ENCODE results near the genes GJA3, GJB6 and CRYL1.

DNA sequence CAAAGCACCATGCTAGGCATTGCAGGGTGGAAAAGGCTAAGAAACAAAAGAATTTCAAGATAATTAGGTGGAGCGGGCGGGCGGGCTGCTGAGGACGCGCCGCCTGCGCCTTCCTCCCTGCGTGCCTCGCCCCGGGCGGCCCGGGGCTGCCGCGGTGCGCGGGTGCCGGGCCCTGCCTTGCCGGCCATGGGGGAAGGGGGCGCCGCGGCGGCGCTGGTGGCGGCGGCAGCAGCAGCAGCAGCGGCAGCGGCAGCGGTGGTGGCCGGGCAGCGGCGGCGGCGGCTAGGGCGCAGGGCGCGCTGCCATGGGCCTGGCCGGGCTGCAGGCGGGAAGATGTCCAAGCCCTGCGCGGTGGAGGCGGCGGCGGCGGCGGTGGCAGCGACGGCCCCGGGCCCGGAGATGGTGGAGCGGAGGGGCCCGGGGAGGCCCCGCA, 884.2 kb downstream of the TUBA3C start:
- CAGE, long polyA plus RNA: no peak
- RRBS: no CpG with 5 or more reads among the region's 52 CpGs

DNA sequence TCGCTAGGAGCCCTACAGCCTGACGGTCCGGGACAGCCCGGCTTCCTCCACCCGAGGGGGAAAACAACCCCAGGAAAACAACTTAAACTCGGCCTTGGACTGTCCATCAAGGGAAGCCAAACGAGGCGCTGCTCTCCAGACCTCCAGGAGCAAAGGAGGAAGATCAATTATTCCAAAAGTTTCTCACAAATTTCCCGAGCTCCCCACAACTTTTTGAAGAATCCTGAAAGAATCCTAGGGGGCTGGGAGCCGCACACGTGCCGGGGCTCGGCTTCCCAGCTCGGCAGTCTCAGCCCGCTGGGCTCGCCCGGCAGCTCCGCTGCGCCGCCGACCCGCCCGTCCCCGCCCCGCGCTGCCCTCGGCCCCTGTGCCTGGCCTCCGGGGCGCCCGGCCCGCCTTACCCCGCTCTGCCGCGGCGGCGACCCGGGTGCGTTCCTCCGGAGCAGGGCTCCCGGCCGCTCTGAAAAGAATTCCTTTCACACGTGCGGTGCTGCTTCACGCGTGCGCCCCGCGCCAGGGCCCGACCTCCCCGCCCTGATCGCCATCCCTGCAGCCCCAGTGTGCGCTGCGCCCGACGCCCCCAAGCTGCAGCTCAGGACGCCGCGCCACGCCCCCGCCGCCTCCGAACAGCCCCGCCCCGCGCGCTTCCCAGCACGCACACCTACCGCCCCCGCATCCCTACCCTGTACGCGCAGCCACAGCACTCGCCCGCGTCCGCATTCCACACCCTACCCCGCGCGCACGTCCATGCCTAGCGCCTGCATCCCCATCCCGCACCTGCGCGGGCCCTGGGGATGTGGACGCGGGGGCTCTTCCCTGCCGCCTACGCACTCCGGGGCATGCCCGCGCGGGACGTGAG, at the start of gene GJA3:
Gene GJA3 (minus strand): TSS at position 564 of the 859 bp plus-strand sequence.
- CAGE, long polyA plus RNA: no peak
- RRBS: 2% methylated on average over 24 of the region's 92 CpGs

DNA sequence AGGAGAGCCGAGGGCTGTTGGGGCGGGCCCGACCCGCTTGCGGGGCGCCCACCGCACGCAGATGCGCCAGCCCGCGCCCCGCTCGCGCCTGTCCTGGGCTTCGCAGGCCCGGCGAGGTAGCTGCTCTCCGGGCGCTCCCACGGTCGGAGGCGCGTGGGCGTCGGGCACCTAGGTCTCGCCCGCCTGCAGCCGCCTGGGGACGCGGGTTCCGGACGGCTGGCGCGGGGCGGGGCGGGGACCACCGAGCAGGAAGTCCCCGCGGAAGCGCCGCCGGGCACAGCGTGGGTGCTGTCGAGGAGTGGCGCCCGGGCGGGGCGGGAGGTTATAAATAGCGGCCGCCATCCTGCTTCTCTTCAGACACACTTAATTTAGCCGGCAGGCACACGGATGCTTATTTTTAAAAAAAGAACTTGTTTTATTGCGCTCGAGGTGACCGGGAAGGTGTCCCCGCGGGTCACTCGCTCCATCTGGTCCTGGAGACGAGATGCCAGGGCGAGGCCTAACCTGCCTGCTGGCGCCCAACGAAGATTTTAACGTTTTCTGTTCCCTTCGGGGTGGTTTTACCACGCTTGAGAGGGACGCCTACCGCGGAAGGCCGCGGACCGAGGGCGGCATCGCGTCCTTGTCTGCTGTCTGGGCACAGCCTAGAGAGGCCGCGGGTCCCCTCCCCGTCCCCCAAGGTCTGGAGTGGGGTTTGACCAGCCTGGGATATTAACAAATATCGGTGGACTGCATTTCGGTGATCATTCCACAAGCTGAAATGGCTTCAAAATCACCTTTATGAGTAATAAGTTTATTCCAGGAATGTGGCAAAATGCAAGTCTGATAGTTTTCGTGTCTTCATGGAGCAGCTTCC, 724 bp upstream of the GJA3 start:
- CAGE, long polyA plus RNA: no peak
- RRBS: 3% methylated on average over 34 of the region's 80 CpGs

GRCh38 chr13:20231778-20232646, at the start of gene GJB6:
GJB6 (minus strand) TSS chr13:20232319.
- CAGE, long polyA plus RNA: no peak
- RRBS: 6% methylated on average over 42 of the region's 92 CpGs

GRCh38 chr13:20247367-20247566, 15.1 kb upstream of the GJB6 start:
- CAGE, long polyA plus RNA: no peak
- RRBS: no CpG with 5 or more reads among the region's 5 CpGs

DNA sequence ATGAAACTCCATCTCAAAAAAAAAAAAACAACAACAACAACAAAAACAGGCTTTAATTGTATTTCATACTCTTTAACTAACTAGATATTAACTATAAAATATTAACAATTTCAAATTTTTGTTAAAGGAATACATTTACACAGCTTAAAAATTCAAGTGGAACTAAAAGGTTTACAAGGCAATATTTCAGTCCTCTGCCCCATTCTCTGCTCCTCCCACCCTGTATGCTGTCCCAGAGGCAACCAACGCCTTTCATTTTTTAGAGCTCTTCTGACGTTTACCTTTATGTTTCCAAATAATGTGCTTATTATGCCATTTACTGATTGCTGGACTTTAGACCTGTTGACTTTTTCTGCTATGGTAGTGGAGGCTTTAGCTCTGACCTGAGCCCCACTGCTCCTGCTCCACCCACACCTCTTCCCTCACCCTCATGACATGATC, 31.1 kb upstream of the GJB6 start:
- CAGE, long polyA plus RNA: no peak
- RRBS: no CpG with 5 or more reads among the region's 2 CpGs

DNA sequence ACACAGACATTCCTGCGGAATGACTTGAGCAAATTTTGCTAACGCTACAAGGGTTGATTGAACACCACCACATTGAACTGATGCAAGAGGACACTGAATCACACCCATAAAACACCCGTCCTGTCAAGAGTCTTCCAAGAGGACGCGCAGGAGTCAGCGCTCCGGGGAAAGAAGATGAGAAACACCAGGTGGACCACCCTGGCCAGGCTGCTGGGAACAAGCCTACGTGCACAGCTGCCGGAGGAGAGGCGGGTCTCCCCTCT, 105.6 kb downstream of the CRYL1 start:
- CAGE, long polyA plus RNA: no peak
- RRBS: under 1% methylated on average over 3 of the region's 10 CpGs

- CAGE, long polyA plus RNA: no peak
- RRBS: no CpG with 5 or more reads among the region's 2 CpGs
These were observed 64.3 kb downstream of the CRYL1 start for GRCh38 chr13:20461395-20461786.

GRCh38 chr13:20480519-20481020, 45.1 kb downstream of the CRYL1 start:
- CAGE, long polyA plus RNA: no peak
- RRBS: no CpG with 5 or more reads among the region's 6 CpGs

GRCh38 chr13:20525682-20526732, at the start of gene CRYL1:
CRYL1 (minus strand) TSS chr13:20525857.
- CAGE, long polyA plus RNA: start-site peak on the minus strand at chr13:20525817-20525850, 57 and 94 reads in 2 replicates
- RRBS: 1% methylated on average over 37 of the region's 80 CpGs

DNA sequence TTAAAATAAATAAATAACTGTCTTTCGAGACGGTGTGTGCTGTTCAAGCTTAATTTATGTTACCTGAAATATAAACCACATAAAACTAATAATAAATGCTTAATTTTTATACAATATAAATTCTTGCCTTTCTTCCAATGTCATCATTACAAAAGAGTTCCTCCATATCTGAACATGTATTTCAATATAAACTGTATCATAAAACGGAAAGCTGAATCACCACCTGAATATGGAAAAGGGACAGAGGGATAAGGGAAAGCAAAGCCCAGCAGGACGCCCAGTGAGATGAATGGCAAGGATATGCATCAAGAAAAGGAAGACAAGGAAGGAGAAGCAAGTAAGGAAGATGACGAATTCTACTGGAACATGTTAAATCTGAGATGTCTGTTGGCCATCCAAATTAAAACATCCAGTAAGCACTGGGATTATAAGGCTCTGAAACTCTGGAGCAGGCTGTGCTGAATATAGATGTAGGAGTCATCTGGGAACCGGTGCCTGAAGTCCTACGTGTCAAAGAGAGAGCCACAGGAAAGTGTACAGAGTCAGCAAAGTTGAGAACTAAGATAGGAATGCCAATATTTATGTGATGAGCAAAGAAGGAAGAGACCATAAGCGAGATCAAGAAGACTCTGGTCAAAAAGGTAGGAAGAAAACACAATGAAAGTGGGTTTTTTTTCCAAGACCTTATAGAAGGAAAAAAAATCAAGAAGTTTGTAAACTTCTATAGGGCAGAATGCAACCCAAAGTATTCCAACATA, 50.9 kb upstream of the EEF1AKMT1 start:
- CAGE, long polyA plus RNA: no peak
- RRBS: no CpG with 5 or more reads among the region's 8 CpGs

GRCh38 chr13:20997616-20998148, 63.7 kb downstream of the LATS2 start:
- CAGE, long polyA plus RNA: no peak
- RRBS: no CpG with 5 or more reads among the region's 9 CpGs

DNA sequence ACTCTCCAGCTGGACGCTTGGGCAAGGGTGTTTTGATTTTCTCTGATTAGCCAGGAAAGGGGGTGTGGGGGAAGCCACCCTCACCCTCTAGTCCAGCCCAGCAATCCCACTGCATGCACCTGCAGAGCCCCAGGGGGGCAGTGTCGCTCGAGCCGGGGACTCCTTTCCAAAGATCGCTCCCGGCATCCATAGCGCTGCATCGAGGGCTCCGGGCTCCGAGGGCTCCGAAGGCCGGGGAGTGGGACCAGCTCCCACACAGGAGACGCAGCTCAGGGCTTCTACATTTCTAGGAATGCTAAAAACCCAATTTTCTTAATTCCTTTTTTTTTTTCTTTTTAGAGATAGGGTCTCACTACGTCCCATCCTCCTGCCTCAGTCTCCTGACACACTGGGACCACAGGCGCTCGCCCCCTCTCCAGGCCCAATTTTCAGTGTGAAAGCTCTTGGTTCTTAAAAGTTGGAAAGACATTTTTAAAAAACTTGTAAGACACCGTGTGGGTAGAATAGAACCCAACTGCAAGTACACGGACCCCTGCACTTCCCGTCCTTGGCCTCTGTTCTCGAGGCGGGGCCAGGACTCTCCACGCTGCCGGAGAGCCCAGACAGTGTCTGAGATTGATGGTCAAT, 38.3 kb downstream of the LATS2 start:
- CAGE, long polyA plus RNA: no peak
- RRBS: no CpG with 5 or more reads among the region's 23 CpGs

DNA sequence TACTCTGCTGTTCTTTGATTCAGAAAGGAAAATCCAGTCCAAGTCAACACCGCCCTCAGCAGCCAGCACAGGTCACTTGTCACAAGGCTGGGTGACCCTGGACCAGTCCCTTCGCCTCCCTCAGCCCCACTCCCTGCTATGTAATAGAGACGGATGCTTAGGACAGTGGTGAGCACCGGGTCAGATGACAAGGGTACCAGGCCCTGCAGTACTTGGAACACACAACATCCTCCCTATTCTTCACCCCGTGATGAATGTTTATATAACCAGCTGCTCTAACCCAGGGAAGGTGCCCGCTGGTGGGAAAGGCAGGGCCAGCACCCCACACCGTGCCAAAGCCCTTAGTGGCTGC, 14.3 kb downstream of the LATS2 start:
- CAGE, long polyA plus RNA: no peak
- RRBS: no CpG with 5 or more reads among the region's 7 CpGs

DNA sequence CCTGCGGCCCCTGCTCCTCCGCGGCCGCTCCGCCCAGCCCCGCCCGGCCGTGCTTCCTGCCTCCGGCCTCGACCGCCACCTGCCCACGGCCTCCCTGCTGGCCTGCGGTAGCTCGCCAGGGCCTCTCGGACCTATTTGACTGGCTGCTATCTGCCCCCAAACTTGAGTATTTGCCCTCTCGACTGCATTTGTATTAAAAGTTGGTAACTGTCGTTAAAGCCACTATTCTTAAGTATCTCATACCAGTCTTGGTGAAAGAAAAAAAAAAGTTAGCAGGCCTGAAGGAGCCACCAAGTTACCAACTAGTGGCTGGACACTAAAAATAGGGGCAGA, 221 bp upstream of the LATS2 start:
- CAGE, long polyA plus RNA: no peak
- RRBS: 1% methylated on average over 7 of the region's 17 CpGs

GRCh38 chr13:21143769-21143968, 3.8 kb downstream of the SAP18 start:
- CAGE, long polyA plus RNA: no peak
- RRBS: no CpG with 5 or more reads among the region's 1 CpG

DNA sequence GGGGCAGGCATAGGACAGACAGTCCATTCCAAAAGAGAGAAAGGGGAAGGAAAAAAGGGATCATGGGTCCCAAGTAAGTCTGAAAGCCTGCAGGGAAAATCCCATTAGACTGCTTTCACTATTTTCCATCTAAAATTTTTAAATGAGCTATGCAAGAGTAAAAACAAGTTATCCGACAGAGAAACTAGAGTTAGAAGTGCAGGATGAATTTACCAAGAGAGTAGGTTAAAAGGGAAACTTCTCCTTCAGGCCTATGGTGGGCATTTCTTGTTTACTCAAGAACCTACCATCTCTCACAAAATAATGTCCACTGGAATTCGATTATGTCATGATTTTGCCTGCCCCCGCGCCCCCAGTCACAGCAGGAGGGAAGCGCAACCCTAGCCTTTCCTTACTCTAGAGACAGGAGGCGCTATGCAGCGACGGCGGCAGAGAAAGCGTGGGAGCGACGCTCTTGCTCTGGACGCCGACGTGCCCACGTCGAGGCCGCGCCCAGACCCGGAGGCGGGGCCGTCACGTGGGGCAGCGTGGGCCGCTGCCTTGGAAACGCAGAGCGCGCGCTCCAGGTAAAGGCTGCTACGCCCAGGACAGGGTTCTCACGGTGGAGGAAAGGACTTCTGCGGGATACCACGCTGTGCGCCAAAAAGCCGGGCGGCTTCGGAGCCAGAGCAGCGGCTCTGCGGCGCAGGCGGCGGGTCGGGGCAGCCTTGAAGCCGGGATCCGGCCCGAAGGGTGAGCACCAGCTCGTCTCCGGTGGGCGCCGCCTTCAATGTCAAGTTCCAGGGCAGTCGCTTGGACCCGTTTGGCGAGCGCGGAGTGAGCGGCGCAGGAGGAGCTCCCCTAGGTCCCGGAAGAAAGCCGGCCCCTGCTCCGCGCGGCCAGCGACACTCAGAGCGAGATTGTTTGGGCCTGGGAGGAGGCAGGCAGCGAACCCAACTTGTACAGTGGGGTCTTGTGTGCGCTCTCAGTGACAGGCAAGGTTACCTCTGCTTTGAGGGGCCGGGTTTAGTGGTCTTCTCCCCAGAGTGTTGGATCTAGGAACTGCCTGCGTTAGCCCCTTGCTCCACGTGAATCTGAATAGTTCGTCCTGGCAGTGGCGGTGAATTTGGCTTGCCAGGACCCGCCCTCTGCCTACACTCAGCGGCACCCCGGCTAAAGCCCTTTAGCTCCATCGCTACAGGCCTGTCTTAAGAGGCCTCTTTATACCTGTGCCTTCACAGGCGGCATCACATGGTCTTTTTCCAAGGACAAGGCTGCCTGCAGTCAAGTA, 121.6 kb downstream of the MRPL57 start:
- CAGE, long polyA plus RNA: no peak
- RRBS: under 1% methylated on average over 16 of the region's 76 CpGs

DNA sequence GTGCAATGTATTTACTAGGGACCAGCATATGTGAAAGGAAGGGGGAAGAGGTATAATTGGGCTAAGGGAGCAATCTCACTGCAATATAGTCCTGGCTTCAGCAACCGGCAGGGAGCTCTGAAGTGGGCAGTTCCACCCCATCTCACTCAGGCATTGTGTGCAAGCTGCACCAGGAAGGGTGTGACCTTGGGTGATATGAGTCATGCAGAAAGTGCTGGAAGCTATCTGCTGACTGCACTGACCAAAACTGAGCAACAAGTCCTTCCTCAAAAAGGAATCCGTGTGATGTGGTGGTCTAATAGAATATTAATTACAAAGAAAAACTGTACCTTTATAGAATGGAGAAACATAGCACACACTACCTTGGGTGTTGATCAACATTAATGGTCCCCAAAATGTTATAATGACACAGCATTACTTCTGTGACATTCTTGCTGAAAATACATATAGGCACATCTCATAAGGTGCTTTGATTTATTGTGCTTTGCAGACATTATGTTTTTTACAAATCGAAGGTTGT, 23.2 kb downstream of the ZDHHC20 start:
- CAGE, long polyA plus RNA: no peak
- RRBS: no CpG with 5 or more reads among the region's 3 CpGs

DNA sequence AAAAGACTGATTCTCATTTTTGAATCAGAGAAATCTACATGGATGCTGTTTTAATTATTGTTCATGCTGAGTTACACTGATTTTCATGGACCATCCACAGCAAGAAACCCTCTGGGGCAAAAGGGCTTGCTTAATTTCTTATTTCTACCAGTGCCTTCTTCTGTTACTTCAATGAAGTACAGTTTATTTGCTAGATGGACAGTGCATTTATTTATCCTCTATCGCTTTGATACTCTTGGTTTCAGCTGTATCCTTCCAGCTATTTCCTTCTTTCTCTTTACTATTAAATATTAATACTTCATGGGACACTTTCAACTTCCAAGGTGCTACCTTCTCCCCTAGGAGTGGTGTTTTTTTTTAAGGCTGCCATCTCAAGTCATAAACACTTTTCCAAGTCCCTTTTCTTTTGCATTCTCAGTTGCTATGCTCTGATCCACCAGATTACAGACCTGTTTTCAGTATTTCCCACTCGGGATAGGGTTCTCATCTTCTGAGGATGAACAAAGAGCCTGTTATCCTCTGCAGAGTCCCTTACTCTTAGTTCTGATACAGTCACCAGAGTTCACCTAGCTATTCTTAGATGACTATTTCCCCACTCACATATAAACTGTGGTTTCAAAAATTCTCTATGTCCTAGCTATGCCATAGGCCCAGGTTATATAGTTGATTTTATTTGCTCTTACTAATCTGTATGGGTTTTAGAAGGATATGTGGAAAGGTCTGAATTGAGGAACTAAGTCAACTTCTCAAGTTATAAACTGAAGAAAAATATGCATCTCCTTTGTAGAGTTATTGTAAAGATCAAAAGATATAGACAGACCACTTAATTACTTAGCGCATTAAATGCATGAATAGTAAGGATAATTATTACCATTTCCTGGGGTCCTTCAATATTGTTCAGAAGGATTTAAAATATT, 16.0 kb downstream of the ZDHHC20 start:
- CAGE, long polyA plus RNA: no peak
- RRBS: no CpG with 5 or more reads among the region's 3 CpGs

DNA sequence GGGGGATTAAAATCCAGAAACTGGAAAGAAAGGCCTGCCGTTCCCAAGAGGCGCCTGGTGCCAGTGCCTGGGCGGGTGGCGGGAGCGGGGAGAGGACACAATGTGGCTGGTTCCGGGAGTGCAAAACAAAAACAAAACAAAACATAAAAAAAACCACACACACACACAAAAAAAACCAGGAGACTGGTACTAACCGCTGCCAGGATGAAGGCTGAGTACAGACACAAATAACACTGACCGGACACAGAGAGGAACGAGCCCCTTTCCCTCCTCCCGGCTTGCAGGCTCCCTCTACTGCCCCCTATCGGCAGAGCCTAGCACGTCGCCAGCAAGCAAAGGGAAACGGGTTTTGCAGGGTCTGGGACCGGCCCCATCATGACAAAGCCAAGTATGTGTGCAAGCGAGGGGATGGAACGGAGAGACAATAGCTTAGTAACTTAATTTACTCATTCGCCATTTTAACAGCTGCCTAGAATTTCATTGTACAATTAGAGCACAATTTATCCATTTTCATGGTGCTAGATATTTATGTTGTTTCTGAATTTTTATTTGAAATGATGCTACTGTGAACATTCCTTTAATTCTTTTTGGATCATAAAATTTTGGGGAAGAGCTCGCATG, 17.9 kb upstream of the ZDHHC20 start:
- CAGE, long polyA plus RNA: no peak
- RRBS: under 1% methylated on average over 4 of the region's 19 CpGs